Type B pancreatic cell (in vitro differentiated cells): ENCODE measurements around the genes ETV2 and NPHS1.

DNA sequence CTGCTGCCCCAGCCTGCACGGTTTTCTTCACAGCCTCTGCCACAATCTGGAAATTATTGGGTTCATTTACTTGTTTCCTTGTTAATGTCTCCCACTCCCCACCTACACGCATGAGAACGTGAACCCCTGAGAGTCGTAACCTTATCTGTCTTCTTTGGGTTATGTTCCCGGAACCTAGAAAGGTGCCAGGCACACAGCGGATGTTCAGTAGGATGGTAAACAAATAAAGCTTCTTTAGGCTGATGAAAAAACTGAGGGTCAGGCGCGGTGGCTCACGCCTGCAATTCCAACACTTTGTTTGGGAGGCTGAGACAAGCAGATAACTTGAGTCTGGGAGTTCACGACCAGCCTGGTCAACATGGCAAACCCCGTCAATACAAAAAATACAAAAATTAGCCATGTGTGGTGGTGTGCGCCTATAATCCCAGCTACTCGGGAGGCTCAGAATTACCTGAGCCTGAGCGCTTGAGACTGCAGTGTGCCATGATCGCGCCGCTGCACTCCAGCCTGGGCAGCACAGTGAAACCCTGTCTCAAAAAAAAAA is 6.0 kb downstream of the HPN start:
- PRO-cap, result no peak

GRCh38 chr19:35107270-35107870 is 8.3 kb upstream of the FXYD3 start:
- PRO-cap, result no peak

- PRO-cap, result no peak
Observed at GRCh38 chr19:35157891-35158572, 3.5 kb downstream of the FXYD5 start.

DNA sequence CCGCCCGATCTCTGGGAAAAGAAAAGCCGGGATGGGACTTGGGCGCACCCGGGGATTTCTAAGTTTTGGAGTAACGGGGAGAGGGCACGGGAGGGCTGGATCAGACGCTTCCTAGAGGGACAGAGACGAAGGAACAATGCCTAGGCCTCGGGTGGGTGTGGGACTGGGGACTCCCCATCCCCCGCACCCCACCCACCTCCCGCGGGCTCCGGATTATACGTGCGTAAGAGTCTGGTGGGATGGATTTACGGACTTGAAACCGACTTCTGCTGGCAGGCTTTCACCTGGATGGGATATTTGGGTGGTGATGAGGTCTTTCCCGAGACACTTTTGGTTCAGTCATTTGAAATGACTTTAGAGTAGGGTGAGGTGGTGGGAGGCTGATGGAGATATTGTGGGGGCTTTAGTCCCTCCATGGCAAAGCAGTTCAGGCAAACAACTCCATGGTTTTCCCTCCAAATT is 653 bp downstream of the LSR start:
- PRO-cap, result bidirectional peak, plus-strand start at position 261 of the sequence, minus-strand start at position 138 of the sequence

- PRO-cap, result no peak
Observed at GRCh38 chr19:35307737-35308426, 15.9 kb downstream of the MAG start.

DNA sequence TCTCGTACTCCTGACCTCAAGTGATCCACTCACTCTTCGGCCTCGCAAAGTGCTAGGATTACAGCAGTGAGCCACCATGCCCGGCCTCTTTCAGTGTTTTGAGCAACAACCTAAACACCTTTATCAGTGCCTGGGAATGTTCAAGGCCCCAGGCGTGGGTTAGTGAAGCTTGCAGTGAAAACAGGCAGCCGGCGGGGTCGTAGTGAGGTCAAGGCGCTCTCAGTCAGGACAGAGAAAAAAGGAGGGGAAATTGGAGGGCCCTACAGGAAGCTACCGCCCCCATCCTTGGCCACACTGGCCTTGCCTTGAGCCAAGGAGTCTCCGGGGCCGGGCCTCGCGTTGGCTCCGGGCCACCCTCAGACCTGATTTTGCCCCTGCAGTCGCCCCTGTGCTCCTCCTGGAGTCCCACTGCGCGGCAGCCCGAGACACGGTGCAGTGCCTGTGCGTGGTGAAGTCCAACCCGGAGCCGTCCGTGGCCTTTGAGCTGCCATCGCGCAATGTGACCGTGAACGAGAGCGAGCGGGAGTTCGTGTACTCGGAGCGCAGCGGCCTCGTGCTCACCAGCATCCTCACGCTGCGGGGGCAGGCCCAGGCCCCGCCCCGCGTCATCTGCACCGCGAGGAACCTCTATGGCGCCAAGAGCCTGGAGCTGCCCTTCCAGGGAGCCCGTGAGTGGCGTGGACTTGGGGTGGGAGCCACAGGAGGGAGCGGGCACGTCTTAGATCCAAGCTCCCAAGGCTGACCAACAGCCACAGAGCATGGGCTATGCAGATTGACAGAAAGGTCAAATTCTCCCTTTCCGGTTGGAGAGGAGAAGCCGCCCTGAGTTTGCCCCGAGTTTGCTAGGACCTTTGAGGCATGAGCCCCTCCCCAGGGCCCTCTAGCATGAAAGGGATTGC is 17.8 kb downstream of the MAG start:
- PRO-cap, result no peak

GRCh38 chr19:35317330-35318007 is 11.5 kb upstream of the CD22 start:
- PRO-cap, result no peak

GRCh38 chr19:35337641-35338744 is 9.0 kb downstream of the CD22 start:
- PRO-cap, result no peak

DNA sequence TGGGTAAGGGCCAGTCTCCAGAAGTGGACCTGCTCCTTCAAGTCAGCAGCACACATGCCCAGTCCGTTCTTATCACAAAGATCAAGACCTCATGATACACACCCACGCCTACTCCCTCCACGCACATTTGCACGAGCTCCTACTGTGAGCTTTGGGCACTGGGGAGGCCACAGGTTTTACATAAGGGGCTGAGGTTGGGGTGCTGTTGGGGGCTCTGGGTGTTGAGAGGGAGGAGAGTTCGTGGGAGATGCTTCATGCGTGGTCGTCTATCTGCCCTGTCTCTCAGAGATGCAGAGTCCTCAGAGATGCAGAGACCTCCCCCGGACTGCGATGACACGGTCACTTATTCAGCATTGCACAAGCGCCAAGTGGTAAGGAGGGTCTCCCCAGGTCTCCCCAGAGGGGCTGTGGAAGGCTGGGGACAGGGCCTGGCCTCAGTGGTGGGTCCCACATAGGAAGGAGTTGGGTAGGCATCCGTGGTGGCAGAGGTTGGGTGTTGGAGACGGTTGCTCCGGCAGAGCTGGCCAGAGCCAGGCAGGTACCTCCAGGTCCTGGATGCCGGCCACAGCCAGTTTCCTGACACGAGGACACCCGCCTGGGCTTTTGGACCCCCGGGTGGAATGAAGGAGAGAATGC is 1.7 kb upstream of the FFAR1 start:
- PRO-cap, result no peak

GRCh38 chr19:35399307-35399627 is 28.4 kb downstream of the GPR42 start:
- PRO-cap, result no peak

DNA sequence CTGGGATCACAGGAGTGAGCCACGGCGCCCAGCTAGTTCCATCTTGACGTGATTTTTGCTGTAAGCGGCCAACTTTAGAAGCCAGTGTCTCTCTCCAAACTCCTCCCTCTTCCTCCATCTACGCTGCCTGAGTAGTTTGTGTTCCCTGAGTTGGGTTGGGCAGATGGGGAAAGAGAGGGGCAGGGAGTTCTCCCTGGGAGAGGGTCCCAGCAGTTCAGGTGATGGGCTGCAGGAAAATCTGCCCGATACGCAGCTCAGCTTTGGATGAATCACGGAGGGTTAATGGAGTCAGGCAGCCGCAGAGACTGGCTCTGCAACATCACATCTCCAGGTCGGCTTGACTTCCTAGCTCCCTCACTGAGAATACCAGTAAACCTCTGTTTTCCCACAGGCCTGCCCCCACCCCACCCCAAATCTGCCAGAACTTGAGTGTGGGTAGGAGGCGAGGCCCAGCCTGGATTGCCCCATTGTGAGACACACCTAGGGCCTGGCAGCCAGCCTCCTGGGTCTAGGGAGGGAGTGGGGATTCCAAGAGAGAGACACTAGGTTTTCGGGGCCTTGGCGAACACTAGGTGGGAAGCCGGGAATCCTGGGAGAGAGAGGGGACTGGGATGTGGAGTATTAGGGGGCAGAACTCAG is 3.6 kb upstream of the KRTDAP start:
- PRO-cap, result no peak

DNA sequence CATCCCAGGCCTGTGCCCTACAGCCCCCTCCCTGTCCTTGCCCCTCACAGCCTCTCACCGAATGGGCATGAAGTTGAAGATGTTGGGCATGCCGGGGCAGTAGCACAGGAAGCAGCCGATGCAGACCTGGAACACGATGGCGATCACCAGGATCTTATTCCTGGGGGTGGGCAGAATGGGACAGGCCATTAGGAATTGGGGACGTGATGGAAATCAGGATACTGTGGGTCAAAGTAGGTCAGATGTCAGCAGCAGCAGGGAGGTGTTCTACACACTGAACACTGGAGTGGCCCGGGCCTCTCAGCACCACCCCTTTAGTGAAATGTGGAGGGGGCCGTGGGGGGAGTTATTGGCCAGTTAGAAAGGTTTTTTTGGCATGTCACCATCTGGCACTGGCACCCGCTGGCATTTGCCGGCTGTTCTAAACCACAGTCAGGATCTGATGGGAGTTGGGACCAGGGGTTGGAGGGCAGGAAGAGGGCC is 5.6 kb downstream of the TMEM147 start:
- PRO-cap, result no peak

- PRO-cap, result no peak
Observed at GRCh38 chr19:35641166-35642256, at the start of gene ETV2. Gene ETV2 (plus strand): TSS chr19:35641745.

- PRO-cap, result no peak
Observed at GRCh38 chr19:35731784-35732263, 10.4 kb downstream of the IGFLR1 start.

DNA sequence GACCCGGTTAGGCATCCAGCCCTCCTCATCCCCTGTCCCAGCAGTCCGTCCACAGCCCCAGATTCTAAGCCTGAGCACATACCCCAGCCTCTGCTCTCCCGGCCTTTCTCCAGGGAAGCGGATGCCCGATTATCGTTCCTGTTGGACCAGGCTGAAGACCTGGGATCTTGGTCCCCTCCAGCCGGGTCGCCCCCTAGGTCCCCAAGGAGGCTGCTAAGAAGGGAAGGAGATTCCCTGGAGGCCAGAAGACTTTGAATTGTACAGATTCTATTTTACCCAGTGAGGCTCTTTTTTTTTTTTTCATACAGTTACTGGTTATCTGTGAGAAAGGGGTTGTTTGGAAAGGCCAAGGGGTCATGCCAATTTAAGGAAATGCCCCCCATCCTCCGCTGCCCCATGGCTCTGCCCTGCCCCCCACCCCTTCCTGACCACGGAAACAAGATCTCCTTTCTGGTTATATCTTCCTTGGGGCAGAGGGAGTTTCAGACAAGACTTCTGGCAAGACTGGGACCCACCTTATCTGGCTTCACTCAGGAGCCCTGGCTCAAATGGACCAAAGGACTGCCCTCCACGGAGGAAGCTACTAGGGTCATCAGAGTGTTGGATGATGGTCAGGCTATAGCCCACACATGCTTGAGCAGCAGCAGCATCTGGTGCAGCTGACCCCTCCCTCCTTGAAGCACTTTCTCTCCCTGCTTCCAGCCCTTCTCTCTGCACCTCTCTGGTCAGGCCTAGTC is 6.9 kb upstream of the ARHGAP33 start:
- PRO-cap, result no peak

- PRO-cap, result unidirectional peak, plus-strand start at chr19:35772338
Observed at GRCh38 chr19:35772049-35772593, 3.2 kb upstream of the ARHGAP33 start.

GRCh38 chr19:35787049-35787634 is 11.8 kb downstream of the ARHGAP33 start:
- PRO-cap, result no peak

GRCh38 chr19:35797794-35798251 is 14.8 kb downstream of the PRODH2 start:
- PRO-cap, result no peak

DNA sequence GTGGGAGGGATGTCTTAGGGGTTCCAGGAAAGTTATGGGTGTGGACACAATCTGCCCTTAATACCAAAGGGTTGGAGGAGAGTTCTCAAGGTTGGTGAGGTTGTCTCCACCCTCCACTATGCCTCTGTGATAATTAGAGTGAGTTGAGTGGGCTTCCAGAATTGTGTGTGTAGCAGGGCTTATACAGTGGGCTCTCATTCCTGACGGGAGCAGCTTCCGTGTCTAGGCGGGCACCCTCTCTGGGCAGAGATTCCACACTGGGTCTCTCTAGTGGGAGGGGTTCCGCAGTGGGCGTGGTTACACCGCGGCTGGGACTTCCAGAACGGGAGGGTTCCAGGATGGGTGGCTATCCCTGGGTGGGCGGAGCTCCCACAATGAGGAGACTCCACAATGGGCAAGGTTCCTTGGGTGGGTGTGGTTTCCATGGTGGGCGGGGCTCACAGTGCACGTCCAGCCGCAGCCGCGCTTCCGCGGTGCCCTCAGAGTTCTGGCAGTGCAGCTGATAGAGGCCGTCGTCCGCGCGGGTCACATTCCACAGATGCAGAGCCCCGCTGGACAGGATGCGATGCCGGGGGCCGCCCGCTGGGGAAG is 8.5 kb downstream of the NPHS1 start:
- PRO-cap, result no peak

DNA sequence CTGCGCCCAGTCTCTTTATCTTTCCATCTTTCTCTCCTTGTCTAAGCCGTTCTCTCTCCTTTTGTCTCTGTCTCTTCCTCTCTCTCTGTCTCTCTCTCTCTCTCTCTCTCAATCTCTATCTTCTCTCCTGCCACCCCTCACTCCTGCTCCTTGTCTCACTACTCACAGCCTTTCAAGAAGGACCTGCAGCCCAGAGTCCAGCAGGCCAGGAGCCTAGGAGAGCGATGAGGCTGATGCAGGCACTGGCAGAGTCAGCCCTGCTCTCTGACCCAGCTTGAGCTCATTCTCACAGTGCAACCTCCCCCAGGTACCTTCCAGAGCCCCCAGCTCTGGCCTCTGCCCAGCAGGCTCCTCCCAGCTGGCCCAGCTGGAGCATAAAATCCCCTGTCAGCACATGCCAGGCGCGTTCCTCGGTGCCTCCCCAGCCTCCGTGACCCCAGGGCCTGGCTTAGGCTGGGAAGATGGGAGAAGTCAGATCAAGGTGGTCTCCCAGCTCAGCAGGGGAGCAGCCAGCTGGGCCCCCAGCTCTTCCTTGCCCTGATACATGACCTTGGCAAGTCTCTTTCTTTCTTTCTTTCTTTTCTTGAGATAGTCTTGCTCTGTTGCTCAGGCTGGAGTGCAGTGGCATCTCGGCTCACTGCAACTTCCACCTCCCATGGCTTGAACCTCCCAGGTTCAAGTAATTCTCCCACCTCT is at the start of gene NPHS1:
TSS of gene NPHS1 (minus strand) at position 288 of the 696 bp plus-strand sequence.
- PRO-cap, result no peak